T-cell (primary cell): ENCODE measurements around the genes ROCK1, ABHD3 and GATA6.

GRCh38 chr18:14458505-14458974 lies 84.9 kb downstream of the POTEC start:
- PRO-cap, 7 experiments = peak in 2 of 7 experiments; most common minus-strand start chr18:14458693 (in 1)

- PRO-cap, 7 experiments = no peak in any of the 7 experiments
Measured at GRCh38 chr18:20970291-20970759, 141.3 kb downstream of the ROCK1 start.

DNA sequence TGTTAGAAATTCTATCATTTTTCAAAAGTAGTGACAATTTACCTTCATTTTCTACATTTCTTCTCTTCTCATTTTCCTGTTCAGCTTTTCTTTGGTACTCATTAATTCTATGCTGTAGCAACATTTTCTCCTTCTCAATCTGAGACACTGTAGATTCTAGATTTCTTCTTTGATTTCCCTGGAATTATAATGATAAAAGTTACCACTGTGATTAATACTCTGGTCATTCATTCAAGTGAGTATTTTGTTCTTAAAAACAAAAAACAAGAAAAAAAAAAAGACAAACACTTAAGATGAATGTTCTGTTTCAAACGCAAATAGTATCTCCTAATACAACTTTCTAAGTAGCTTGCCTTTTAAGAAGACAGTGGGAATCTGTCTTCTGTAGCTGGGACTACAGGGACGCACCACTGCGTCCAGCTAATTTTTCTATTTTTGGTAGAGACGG lies 103.6 kb downstream of the ROCK1 start:
- PRO-cap, 7 experiments = no peak in any of the 7 experiments

GRCh38 chr18:21111432-21111899 lies at the start of gene ROCK1:
Gene ROCK1, minus strand, starts transcription at chr18:21111813.
- PRO-cap, 7 experiments = peak in 7 of 7 experiments; most common minus-strand start chr18:21111666 (in 5)

DNA sequence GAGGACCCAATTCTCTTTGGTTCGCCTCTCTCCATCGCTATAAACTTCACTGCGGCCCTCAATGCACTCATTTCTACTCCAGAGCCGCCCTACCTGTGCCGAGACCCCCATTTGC lies 745 bp downstream of the ESCO1 start:
- PRO-cap, 7 experiments = peak in 6 of 7 experiments; most common plus-strand start position 71 of the sequence (in 5); most common minus-strand start position 40 of the sequence (in 1)

DNA sequence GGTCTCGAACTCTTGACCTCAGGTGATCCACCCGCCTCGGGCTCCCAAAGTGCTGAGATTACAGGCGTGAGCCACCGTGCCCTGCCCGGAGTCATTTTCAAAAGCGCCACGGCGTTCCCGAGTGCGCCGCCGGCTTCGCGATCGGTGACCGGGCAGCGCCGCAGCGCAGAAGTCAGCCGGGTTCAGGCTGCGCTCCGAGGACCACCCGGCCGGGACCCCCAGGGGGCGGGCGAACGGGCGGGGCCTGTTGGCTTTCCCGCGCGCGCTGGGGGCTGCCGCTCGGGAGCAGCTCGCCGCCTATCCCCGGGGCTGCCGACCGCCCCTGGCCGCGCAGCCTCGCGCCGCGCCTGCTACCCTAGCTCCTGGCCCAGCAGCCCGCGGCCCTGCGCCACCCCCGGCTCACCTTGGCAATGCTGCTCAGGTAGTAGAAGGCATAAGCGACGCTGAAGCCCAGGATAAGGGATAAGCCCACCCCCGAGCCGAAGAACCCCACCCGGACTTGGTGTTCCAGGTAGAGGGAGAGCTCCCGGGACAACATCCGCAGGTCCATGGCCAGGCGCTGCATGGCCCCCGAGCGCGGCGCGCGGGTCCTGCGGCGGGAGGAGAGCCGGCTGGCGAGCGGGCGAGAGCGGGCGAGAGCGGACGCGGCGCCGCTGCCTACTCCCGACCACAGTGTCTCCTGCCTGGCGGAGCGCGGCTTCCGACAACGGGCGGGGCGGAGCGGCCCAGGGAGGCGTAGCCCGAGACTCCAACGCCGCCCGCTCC lies at the start of gene ABHD3:
Gene ABHD3 (minus strand): TSS at position 674 of the 765 bp plus-strand sequence.
- PRO-cap, 7 experiments = peak in 7 of 7 experiments; most common plus-strand start position 434 of the sequence (in 1); most common minus-strand start position 674 of the sequence (in 7)

- PRO-cap, 7 experiments = no peak in any of the 7 experiments
Measured at GRCh38 chr18:21707238-21707716, 2.7 kb upstream of the ABHD3 start.

DNA sequence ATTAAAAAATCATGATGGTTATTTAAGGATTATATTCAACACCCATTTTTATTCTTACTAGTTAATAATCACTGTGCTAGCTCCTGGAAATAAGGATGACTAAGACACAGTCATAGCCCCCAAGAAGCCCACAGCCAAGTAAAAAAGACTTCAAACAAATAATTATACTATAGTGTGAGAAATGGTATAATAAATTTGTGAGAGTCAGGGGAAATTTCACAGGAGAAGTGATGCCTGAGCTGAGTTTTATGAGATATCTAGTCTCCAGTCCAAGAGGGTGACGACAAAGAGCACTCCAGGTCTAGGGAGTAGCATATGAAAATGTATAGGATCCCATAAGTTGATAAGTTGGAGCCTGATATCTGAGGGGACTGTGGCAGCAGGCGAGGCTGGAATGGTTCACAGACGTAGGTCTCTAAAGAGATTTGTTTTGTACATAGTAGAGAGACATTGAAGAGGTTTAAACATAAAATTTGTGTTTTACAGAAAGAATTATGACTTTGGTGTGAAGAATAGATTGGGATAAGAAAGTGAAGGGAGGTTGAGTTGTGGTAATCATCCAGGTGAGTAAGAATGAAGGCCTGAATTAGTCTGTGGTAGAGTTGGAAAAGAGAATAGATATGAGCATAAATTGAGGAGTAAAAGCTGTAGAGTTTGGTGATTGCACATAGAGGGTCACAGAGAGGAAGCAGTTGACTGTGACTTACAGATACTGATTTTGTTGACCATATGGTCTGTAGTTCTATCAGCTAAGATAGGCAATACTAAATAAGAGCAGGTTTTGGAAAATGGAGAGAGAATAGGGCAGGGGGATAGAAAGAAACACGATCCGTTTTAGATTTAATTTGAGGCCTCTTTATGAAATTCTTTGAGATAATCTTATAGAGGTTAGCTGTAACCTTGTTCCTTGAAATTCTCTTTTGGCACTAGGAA lies 71.6 kb downstream of the MIB1 start:
- PRO-cap, 7 experiments = no peak in any of the 7 experiments

GRCh38 chr18:21843972-21844282 lies 103.3 kb downstream of the MIB1 start:
- PRO-cap, 7 experiments = no peak in any of the 7 experiments

DNA sequence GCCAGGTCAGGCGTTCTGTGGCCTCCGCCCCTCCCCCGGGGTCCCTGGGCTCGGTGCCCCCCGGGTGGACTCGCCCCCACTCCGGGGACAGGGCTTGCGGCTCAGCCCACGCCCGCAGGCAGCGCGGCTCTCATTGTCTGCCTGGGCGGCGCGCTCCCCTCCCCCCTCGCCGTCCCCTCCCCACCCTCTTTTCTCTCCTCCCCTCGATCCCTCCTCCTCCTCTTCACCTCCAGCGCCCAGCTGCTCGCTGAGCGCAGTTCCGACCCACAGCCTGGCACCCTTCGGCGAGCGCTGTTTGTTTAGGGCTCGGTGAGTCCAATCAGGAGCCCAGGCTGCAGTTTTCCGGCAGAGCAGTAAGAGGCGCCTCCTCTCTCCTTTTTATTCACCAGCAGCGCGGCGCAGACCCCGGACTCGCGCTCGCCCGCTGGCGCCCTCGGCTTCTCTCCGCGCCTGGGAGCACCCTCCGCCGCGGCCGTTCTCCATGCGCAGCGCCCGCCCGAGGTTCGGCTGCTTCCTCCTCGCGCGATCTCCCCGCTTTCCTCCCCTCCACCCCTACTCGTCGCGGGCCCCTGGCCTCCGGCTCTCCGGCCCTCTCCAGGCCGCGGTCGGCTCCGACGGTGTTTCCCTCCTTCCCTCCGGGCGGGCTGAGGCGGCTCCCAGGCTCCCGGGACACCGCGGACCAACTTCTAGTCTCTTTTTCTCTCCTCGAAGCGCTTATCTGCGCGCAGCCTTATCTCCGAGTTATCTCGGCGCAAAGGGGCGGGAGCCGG lies at the start of gene GATA6:
Gene GATA6 (plus strand): TSS at position 408 of the 770 bp plus-strand sequence.
- PRO-cap, 7 experiments = peak in 5 of 7 experiments; most common plus-strand start position 381 of the sequence (in 5); most common minus-strand start position 273 of the sequence (in 2)

GRCh38 chr18:22176369-22177569 lies 7.4 kb downstream of the GATA6 start:
- PRO-cap, 7 experiments = no peak in any of the 7 experiments

DNA sequence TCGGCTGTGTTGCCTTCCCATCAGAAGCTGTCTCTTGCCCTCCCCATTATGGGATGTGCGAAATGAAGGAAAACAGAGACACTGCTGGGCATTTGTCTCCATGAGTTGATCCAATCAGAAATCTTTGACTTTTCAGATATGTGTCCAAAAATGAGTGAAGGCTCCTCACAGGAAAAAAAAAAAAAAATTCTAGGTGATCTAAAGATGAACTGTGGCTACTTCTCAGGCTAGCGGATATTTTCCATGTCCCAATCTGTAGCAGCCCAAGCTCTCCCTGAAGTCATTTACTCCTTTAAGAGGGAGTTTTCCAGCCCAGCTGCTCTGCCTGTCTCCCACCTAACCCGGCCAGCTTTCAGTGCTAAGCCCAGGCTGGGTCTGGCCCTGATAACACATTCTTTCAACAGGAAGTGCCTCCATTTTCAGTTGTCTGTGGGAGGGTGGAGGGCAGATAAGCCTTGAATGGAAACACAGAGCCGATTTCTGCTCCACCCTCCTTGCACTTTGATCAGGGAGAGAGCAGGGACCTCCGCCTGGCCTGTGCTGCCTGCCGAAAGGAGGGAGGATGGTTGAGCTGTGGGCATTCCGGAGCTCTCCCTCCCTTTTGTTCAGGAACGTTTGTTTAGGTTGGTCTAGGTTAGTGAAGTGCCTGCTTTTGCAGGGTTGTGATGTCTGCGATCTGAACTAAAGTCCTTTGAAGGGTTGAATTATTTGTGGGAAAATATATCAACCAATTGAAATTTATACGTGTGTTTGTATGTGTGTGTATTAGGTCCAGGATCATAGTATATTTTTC lies 24.7 kb downstream of the GATA6 start:
- PRO-cap, 7 experiments = no peak in any of the 7 experiments

- PRO-cap, 7 experiments = no peak in any of the 7 experiments
Measured at GRCh38 chr18:22204859-22205640, 35.7 kb downstream of the GATA6 start.

DNA sequence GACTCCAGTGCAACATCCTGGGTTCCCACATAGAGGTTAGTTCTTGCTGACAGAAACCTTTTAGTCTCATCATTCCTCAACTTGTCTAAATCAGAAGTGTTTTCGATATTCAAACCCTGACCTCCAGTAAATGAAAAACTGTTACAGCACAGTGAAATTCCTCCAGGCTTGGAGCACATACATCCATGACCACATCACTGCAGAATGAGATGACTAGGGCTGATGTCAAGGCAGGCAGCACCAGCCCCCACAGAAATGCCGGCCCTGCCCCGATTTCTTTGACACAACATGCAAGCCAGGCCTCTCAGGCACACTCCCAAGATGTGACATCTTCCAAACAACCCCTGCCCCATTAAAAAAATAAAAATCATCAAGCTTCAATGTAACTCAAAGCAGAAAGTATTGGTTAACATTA lies 103.3 kb downstream of the CTAGE1 start:
- PRO-cap, 7 experiments = no peak in any of the 7 experiments

GRCh38 chr18:22559779-22560462 lies 142.2 kb upstream of the CTAGE1 start:
- PRO-cap, 7 experiments = no peak in any of the 7 experiments

GRCh38 chr18:22604218-22605260 lies 186.8 kb upstream of the CTAGE1 start:
- PRO-cap, 7 experiments = no peak in any of the 7 experiments

- PRO-cap, 7 experiments = no peak in any of the 7 experiments
Measured at GRCh38 chr18:22613292-22613904, 195.7 kb upstream of the CTAGE1 start.

- PRO-cap, 7 experiments = no peak in any of the 7 experiments
Measured at GRCh38 chr18:22625396-22625876, 207.7 kb upstream of the CTAGE1 start.

GRCh38 chr18:23159541-23159765 lies 24.2 kb downstream of the CABLES1 start:
- PRO-cap, 7 experiments = no peak in any of the 7 experiments

DNA sequence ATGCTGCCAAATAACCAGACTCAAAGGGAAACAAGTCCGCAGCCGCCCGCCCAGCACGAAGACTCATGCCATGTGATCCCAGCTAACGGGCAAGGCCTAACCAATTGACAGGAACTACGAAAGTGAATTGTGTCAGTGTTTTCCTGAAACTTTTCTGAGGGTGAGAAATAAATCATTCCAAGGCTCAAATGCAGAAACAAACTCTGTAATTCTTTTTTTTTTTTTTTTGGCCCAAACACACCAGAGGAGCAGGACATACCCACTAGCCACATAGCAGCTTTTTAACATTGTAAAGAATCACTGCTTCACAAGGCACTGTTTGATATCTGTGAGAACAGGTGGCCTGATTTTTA lies 82.4 kb downstream of the TMEM241 start:
- PRO-cap, 7 experiments = no peak in any of the 7 experiments